Left common carotid artery plus branches (tissue), 1 donor: Measurements from ENCODE around the genes HHLA2, MORC1 and CD96.

DNA sequence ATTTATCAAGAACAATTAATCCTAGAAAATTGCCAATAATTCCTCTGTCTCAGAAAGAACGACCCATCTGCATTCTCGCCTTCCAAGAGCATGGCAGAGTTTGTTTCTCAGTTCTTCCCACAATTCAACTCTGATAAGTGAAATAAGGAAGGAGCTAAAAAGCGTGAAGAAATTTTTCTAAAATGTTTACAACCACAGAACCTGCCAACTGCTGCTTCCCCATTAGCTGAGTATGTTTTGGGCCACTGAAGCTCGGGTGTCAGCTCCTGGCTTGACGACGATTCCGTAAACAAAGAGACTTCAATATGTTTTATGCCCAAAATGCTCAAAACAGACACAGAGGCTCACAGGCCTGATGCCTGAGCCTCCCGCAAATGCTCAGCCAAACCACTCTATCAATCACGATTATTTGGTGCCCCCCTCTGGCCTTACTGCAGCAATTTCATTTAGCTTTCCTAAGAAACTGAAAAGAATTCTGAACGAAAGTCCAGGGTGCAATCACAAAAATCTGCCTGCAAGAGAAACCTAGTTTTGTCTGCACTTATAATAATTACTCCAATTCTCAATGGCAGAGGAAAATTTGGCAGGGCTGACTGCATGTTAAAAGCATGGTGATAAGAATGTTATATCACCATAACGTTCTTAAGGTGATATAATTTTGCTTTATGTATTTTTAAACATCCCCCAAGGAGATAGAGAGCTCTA lies 259.1 kb upstream of the CCDC54 start:
- PRO-cap: no peak

- PRO-cap: no peak
These were observed 252.4 kb upstream of the CCDC54 start for GRCh38 chr3:107124690-107125412.

- PRO-cap: bidirectional peak, plus-strand start at chr3:107430166, minus-strand start at chr3:107430007
These were observed 52.6 kb downstream of the CCDC54 start for GRCh38 chr3:107429770-107430285.

DNA sequence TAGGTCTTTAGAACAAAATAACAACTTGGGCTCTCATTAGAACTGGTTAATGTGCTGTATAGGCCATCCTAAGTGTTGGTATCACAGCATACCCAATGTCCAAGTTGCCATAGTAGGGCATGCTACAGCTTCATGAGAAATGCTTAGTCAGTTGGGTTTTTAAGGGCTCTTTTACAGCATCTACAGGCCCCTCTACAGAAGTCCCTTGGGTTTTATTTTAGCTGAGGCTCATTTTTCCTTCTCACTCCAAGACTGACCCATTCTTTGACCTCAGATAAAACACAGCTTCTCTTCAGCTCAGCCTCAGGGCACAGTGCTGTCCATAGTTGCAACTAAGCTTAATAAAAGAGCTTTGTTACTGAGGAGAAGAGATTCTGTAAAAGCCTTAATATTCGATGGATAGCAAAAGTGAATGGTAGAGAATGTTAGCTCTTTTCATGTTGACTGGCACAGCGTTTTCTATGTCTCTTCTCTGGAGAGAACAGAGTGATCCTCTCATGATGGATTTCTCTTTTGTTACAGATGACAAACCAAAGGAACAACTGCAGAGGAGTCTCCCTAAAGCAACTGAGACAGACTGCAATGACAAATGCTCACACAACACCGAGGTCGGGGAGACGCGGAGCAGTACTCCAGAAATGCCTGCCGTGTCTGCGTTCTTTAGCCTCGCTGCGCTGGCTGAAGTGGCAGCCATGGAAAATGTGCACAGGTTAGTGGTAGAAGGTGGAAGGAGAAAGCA lies 278.0 kb downstream of the BBX start:
- PRO-cap: no peak

GRCh38 chr3:107928185-107928577 lies 162.7 kb downstream of the CD47 start:
- PRO-cap: no peak

DNA sequence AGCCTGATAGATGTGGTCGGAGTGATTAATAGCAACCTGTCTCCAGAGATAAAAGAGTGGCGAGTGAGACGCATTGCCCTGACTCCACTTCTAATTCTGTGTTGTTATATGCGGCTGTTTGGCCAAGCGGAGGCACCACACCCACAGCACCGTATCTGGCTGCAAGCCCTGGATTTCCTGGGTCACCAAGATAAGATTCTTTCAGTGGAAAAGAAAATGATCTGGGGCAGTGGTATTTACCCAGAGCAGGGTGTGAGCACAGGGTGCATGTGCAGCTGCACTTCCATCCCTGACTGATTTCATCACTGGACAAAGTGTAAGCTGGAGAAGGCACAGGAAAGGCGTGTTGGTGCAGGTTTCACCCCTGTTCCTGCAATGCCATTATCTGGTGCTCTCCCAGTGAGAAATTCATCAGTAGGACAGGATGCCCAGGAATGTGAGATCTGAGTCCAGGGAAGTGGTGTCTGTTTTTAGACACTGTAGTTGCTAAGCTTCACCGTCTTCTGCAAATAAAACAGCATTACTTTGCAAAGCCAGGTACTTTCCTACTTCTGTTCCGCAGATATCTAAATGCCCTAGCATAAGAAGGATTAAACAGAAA lies 84.6 kb downstream of the CD47 start:
- PRO-cap: no peak

- PRO-cap: no peak
These were observed 44.4 kb downstream of the CD47 start for GRCh38 chr3:108046378-108046844.

DNA sequence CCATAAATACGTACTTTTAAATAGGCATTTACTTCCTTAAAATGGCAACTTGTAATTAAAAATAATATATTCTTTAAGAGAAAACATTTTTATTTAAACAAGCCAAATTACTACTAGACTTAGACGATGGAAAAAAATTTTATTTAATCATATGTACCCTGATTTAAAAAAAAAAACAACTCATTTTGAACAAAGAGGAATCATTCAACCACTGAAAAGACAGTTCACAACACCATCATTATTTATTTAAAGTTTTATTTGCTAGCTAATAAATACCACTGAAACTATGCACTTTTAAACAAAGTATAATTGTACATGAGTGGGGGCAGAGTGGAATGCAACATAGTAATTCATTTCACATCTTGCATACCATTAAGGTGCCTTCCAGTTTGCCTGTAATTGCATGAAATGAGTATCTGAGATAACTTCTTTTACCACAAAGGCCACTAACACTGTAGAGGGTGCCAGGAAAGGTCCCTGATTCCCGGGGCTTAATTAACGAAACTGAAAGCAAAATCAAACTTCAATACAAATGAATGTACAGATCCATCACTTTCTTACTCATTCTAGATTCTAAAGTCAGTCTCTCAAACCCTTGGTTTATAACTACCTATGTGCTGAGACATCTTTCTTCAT lies 2.3 kb downstream of the CD47 start:
- PRO-cap: no peak

DNA sequence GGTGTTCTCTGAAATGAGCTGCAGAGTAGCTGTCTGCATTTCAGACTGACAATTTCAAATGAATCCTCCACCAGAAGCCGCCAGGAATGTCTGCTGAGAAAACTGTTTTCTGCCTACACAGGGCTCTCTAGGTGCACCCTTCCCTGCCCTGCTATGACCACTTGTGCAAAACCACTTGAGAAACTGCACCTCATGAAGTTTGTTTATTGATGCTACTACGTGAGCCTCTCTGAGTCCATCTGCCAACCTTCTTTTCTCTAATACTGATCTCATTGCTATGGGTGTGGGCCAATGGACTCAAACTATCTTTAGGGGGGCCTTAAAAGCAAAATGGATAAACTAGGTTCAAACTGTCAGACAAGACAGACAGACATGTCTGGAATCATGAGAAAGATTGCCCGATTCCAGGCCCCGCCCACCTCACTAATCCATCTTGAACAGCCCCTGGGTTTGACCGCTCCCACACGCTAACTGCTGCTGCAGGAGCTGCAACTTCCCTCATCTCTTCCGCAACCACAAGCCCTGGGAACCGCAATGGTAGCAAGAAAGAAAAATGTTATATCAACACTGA lies 9.0 kb upstream of the CD47 start:
- PRO-cap: no peak

- PRO-cap: no peak
These were observed 33.8 kb upstream of the CD47 start for GRCh38 chr3:108124409-108125156.

DNA sequence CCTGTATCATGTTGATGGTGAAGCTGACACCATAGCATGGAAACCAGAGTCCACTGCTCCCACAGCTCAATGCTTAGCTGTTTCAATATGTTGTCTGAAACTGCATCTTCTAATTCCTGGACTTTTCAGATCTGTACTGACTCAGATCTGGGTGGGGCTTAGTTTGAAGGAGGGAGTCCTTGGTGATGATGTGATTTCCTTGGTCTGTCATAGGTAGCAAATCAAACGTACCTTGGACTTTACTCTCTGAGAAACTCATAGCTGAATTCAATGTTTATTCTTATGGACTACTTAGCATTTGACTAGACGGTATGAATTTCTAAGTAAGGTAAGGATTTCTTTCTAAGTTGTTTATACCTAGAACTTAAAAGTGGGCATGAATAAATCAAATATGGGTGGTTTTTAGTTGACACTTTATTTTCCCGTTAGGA lies at the start of gene HHLA2:
TSS of gene HHLA2 (plus strand) at position 277 of the 431 bp plus-strand sequence.
- PRO-cap: no peak

GRCh38 chr3:109117805-109118524 lies at the start of gene MORC1:
MORC1 (minus strand) TSS chr3:109118134.
- PRO-cap: no peak

- PRO-cap: no peak
These were observed 641.4 kb upstream of the DPPA4 start for GRCh38 chr3:109978845-109979067.

DNA sequence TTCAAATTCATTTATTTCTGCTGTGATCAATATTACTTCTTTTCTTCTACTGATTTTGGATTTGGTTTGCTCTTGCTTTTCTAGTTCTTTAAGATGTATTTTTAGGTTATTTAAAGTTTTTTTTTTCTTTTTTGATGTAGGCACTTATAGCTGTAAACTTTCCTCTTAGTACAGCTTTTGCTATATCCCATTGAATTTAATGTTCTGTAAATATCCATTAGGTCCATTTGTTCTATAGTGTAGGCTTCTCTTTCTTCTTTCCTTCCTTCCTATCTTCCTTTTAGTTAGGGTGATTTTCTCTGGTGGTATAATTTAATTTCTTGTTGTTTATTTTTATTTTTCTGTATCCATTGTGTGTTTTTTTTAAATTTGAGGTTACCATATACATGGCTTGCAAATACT lies 365.1 kb upstream of the NECTIN3 start:
- PRO-cap: no peak

DNA sequence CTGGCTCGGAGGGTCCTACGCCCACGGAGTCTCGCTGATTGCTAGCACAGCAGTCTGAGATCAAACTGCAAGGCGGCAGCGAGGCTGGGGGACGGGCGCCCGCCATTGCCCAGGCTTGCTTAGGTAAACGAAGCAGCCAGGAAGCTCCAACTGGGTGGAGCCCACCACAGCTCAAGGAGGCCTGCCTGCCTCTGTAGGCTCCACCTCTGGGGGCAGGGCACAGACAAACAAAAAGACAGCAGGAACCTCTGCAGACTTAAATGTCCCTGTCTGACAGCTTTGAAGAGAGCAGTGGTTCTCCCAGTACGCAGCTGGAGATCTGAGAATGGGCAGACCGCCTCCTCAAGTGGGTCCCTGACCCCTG lies 52.6 kb upstream of the NECTIN3 start:
- PRO-cap: no peak

DNA sequence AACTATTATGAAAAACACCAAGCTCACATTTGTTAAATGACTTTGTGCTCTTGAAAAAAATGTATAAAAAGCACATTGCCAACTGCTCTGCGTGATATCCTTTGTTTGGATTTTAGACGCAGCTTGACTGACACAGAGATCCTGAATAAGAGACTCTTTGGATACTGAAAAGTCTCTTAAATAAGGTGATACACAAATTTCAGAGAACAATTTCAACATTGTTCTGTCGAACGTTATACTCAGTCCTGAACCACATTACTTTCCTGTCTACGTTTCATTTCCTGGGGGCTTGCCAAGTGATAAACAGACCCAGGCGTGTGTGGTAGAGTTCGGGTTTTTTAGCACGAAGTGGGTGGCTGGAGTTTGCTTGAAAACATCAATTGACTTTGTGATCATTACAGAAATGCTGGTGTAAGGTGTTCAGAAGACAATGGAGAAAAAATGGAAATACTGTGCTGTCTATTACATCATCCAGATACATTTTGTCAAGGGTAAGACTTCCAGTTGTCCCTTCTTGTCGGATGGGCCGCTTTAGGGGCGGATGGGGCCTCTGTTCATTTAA lies at the start of gene CD96:
TSS of gene CD96 (plus strand) at position 379 of the 562 bp plus-strand sequence.
- PRO-cap: no peak

DNA sequence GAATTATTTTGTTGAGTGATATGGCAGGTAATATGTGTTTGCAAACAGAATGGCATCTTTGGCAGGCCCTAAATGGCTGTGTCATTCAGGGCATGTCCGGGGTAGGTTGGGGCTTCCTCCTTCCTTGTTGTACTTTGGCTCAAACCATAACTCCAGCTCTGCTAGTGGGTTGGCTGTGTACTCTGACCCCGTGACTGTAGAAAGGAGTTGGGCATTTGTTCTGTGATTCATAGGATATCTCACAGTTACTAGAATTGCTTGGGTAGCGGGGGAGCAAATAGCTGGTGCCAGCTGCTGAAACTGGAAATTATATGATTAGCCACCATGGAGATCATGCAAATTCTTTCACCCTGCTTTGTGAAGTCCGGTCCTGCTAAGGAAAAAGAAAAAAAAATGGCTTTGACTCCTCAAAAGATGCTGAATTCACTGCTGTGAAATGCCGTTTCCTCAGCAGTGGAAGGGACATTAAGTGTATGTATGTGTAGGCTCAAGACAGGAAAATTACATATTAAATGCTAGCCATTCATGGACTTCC lies 2.4 kb downstream of the PLCXD2 start:
- PRO-cap: no peak

- PRO-cap: no peak
These were observed 38.0 kb downstream of the PLCXD2 start for GRCh38 chr3:111712457-111712894.

- PRO-cap: no peak
These were observed 46.2 kb downstream of the PLCXD2 start for GRCh38 chr3:111720656-111721151.

- PRO-cap: no peak
These were observed 57.8 kb downstream of the PLCXD2 start for GRCh38 chr3:111732267-111732747.